Skeletal muscle tissue (tissue), 7 donors: Measurements from ENCODE around the gene RNF113B.

DNA sequence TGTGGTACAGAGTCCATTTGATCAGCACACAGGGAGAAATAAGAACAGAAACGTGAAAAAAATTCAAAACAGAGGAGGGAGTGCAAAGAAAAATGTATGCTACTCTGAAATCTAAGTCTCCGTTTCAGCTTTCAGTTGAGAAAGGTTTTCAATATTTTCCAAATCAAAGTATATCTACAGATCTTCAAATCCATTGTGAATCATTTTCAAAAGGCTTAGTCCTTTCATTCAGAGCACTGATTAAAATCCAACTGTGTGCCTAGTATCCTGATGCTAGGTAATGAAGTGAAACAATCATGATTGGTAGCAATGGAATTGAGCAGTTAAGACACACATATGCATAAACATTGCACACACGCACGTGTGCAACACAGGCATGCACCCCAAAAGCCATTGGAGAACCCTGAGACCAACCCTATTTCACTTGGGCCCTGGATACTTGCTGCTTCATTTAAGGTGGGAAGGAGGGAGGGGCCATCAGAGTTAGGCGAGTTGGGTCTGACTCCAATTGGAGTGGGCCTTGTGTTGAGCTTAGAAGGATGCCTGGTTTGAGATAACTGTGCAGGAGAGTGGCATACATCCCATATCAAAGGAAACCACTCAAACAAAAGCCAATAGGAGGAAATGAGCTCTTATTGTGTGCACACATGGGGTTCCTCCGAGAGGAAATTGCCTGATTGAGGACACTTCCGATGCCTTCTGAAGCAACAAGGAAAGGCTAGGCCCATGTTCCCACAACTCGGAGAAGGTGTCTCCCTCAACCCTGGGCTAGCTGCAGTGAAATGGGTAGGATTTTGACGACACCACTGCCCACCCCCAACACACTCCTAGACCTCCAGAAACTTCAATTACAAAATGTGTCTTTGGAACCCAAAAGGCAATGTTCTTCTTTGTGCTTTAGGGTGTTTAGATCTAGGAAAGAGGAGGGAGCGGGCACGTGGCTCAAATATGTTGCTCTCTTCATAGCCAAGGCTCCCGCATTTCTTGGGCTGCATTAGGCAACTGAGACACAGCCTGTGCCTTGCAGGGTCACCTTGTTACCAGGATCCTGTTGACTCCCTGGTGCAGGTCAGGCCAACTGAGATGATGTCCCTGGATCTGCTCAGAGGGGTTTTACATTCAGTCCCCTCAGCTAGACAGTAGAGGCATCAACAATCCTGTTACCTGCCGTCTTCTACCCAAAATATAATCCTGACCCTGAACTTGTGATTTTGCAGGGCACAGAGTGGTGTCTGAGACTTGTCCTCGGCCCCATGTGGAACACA, 19.6 kb downstream of the MBNL2 start:
- PRO-cap, 3 experiments, result no peak in any of the 3 experiments
- RAMPAGE, long total RNA, result no peak
- RRBS, 2 experiments, result no CpG with 5 or more reads among the region's 14 CpGs

DNA sequence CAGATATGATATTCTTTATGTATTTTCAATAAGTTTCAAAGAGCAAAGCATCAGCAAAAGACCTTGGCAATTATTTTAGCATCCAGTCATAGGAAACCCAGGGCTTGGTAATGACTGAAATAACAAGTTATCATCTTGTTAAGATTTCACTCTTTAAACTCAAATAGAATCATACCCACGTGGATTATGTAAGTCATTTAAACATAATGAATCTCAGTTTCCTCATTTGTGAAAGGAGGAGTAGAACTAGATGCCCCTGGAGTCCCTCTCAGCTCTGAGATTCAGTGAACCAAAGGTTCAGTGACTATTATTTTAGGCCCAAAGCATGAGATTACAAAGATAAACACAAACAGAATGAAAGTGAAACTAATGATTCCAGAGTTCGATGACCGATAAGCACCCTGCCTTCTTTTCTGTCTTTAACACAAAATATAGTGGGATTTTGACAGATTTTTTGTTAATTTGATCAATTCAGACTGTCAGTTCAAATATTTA, 64.8 kb upstream of the RAP2A start:
- PRO-cap, 3 experiments, result no peak in any of the 3 experiments
- RAMPAGE, long total RNA, result no peak
- RRBS, 2 experiments, result no CpG with 5 or more reads among the region's 3 CpGs

- PRO-cap, 3 experiments, result peak in 3 of 3 experiments; most common plus-strand start chr13:97976471 (in 3)
- RAMPAGE, long total RNA, result start-site peak on the plus strand at chr13:97976658-97976691, 132 and 141 reads in 2 replicates
- RRBS, 2 experiments, result 2% methylated on average over 38 to 45 of the region's 110 CpGs
Observed at GRCh38 chr13:97976413-97977519, 23.3 kb downstream of the IPO5 start.

DNA sequence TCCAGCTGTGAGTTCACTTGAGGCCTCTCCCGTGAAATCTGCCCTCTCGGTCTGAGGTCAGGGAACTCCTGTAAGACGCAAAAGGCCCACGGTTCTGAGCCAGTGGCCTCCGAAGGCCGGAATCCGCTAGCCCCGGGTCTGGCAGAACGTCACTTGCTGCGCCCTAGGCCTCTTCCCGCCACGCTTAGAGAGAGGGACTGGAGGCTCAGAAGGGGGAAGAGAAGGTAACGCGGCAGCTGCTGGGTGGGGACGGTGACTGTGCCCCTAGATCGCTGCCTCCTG, 884 bp upstream of the FARP1 start:
- PRO-cap, 3 experiments, result no peak in any of the 3 experiments
- RAMPAGE, long total RNA, result no peak
- RRBS, 2 experiments, result no CpG with 5 or more reads among the region's 16 CpGs

DNA sequence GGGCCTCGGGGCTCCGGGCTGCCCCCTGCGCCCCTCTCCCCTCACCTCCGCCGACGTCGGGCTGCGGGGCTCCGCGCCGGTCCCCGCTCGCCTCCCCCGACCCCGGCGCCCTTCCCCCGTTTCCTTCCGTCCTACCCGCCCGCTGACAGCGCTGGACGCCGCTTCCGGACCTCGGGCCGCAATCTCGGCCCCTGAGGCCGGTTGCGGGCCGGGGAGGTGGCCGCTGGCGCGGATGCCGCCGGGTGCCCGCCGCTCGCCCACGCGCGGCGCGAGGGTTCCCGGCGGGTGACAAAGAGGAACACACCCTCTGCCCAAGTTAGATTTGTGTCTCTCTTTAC, 779 bp downstream of the FARP1 start:
- PRO-cap, 3 experiments, result peak in 1 of 3 experiments; most common minus-strand start position 193 of the sequence (in 1)
- RAMPAGE, long total RNA, result no peak
- RRBS, 2 experiments, result 2 to 3% methylated on average over 31 of the region's 45 CpGs

GRCh38 chr13:98144997-98145606, 2.2 kb downstream of the FARP1 start:
- PRO-cap, 3 experiments, result no peak in any of the 3 experiments
- RAMPAGE, long total RNA, result no peak
- RRBS, 2 experiments, result no CpG with 5 or more reads among the region's 9 CpGs

DNA sequence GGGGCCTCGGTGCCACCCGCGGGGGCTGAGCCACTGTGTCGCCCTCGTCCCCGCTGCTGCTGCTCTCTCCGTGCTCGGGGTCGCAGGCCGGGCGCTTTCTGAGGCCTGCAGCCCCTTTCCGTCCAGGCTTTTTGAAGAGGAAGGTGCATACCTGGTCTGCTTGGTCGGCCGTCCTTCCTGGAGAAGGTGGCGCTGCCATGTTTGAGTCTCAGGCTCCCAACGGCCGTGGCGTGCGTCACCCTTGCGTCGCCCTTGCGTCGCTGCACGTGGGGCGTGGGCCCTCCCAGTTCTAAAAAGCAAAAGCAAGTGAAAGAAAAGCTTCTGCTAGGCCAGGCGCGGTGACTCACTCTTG, at the start of gene RNF113B:
RNF113B (minus strand) TSS at position 232 of the 352 bp plus-strand sequence.
- PRO-cap, 3 experiments, result no peak in any of the 3 experiments
- RAMPAGE, long total RNA, result no peak
- RRBS, 2 experiments, result 94 to 97% methylated on average over 7 of the region's 27 CpGs

- PRO-cap, 3 experiments, result no peak in any of the 3 experiments
- RAMPAGE, long total RNA, result no peak
- RRBS, 2 experiments, result no CpG with 5 or more reads among the region's 4 CpGs
Observed at GRCh38 chr13:98390518-98391076, 186.3 kb downstream of the STK24 start.

DNA sequence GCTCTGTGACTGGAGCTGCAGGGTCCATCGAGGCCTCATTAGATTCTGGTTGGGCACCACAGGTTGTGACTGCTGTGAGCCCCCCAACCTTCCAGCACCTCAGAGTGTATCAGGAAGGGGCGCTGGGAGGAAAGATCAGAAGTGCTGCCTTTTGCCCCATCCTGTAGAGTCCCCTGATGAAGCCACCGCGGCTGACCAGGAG, 136.5 kb downstream of the STK24 start:
- PRO-cap, 3 experiments, result no peak in any of the 3 experiments
- RAMPAGE, long total RNA, result no peak
- RRBS, 2 experiments, result no CpG with 5 or more reads among the region's 4 CpGs

DNA sequence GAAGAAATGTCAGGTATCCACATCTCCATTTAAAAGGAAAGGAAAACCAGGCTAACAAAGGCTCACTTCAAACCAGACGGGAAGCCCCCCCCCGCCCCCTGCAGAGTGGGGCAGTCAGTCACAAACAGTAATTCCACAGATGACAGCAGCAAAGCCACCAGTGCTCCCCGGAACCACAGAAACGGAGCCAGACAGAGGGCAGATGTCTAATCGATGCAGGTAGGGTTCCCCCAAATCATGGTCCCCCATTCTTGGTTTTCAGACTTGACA, 100.8 kb downstream of the STK24 start:
- PRO-cap, 3 experiments, result no peak in any of the 3 experiments
- RAMPAGE, long total RNA, result no peak
- RRBS, 2 experiments, result no CpG with 5 or more reads among the region's 5 CpGs

DNA sequence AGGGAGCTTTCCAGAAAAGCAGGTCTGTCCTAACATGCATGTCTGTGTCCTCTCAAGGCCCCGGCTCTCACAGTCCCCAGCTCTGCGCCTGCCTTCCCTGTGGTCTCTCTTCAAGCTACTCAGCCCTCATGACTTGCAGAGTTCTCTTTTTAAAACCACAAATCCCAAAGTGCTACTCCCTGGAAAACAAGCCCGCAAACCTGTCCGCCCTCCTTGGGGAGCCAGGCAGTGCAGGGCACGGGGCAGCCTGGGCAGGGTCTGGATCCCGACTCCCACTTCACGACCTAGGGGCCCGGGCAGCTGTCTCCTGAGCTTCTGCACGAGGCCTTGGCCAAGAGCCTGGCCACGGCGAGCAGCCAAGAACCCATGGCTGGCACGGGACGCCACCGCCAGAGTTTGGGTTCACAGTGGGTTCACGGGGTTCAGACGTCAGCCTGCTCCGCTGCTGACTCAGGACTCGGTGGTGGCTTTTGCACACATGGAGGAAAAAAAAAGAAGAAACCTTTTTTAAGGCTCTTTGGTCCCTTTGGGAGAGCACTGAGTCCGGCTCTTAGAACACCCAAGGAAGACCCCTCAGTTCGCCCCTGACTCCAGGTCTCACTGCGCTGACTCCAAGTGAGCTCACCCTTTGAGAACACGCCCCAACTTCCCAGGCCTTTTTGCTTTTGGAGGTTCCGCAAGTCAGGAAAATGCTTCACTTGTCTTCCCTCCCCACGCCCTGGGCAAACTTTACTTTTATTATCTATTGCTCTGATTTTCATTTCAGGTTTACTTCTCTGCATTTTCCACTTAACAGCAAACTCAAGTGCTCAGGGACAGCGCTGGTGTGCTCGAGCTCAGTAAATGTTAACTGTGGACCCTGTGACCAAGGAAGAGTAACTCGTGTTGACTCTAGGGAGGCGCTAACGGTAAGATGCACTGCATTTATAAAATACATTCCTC, 93.7 kb downstream of the STK24 start:
- PRO-cap, 3 experiments, result peak in 1 of 3 experiments; most common plus-strand start position 399 of the sequence (in 1); most common minus-strand start position 286 of the sequence (in 1)
- RAMPAGE, long total RNA, result no peak
- RRBS, 2 experiments, result no CpG with 5 or more reads among the region's 29 CpGs

GRCh38 chr13:98525411-98525829, 51.5 kb downstream of the STK24 start:
- PRO-cap, 3 experiments, result no peak in any of the 3 experiments
- RAMPAGE, long total RNA, result no peak
- RRBS, 2 experiments, result no CpG with 5 or more reads among the region's 10 CpGs

DNA sequence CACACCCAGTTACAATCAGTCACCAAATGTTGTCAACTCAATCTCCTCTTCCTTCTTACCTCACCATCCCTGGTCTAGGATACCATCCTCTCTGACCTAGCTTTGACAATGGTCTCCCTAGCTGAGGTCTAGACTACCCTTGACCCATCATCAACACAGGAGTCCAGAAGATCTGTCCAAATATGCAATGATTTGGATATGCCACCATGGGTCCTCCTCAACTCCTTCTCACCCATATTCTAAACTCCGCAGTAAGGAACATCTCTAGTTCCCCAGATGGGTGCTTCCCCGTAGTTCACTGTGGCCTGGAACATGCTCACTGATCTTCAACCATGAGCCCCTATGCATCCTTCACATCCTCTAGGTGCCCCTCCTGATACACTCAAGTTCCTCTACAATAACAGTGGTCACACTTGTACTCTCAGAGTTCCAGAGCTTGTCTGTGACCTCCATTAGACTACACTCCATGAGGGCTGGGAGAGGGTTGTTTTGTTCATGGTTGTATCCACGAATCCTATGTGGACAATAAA, 77.9 kb upstream of the SLC15A1 start:
- PRO-cap, 3 experiments, result no peak in any of the 3 experiments
- RAMPAGE, long total RNA, result no peak
- RRBS, 2 experiments, result no CpG with 5 or more reads among the region's 3 CpGs

DNA sequence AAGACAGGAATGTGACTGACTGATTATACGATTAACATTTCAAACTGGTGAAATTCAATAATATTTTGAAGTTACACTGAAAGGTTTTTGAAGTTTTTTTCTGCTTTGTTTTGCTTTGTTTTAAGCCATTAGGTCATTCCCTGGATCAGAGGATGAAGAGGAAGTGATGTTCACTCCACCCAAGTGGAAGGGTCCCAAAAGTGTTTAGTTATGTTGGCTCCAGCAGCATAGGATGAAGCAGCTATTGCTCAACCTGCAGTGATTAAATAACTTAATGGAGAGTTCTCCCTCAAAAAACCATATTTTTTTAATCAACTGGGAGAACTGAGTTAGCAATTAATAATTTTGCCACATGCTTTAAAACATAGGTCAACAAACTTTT, 49.6 kb downstream of the DOCK9 start:
- PRO-cap, 3 experiments, result no peak in any of the 3 experiments
- RAMPAGE, long total RNA, result no peak
- RRBS, 2 experiments, result no CpG with 5 or more reads among the region's 1 CpG

GRCh38 chr13:98988688-98989626, 11.1 kb upstream of the DOCK9 start:
- PRO-cap, 3 experiments, result no peak in any of the 3 experiments
- RAMPAGE, long total RNA, result no peak
- RRBS, 2 experiments, result no CpG with 5 or more reads among the region's 9 CpGs

GRCh38 chr13:99073172-99073824, 95.4 kb upstream of the DOCK9 start:
- PRO-cap, 3 experiments, result no peak in any of the 3 experiments
- RAMPAGE, long total RNA, result no peak
- RRBS, 2 experiments, result no CpG with 5 or more reads among the region's 6 CpGs

DNA sequence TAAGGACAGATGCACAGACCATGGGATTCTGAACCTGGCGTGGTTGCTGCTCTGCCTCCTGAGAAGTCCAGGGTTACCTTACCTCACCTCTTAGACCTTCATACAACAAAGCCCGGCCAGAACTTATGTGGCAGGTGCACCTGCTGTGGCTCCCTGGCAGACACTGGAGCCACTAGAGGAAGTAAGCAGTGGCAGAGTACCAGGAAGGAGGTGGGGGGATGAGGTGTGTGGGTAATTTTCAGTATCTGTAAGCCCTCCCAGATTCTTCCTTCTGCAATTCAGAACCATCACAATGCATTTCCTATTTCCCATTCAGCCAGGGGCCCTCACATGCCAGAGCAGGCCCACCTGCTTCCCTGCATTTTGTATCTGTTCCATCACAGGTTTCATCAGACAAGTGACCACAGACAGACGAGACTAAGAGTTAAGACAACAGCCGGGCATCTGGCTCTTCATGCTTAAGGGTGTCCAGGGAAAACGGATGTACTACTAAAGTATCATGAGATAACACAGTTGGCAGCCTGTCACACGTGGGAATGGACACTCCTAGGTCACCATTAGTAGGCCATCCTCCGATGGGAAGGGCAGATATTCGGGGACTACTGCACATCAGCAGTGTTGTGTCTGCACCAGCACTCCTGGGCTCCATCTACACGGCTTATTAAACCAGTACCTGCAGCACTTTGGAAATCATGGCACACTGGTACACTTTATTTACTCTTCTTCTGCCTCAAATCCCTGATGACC, 106.3 kb upstream of the DOCK9 start:
- PRO-cap, 3 experiments, result no peak in any of the 3 experiments
- RAMPAGE, long total RNA, result no peak
- RRBS, 2 experiments, result no CpG with 5 or more reads among the region's 9 CpGs

DNA sequence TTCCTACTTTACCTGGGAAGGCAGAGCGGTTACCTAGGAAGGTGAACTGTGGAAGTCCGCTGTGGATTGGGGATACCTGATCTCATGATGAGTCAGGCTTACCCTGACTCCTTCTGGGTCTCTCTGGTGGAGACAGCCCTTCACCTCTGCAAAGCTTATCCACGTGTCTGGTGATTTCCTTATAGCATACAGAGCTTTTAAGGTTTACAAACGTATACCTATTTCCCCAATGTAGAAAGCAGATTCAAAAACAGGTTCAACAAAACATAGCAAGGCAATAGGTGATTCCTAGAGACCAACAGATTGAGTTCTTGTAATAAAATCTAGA, 3.8 kb upstream of the UBAC2 start:
- PRO-cap, 3 experiments, result no peak in any of the 3 experiments
- RAMPAGE, long total RNA, result no peak
- RRBS, 2 experiments, result no CpG with 5 or more reads among the region's 4 CpGs

- PRO-cap, 3 experiments, result no peak in any of the 3 experiments
- RAMPAGE, long total RNA, result no peak
- RRBS, 2 experiments, result no CpG with 5 or more reads among the region's 3 CpGs
Observed at GRCh38 chr13:99261458-99262060, 3.4 kb upstream of the GPR18 start.

DNA sequence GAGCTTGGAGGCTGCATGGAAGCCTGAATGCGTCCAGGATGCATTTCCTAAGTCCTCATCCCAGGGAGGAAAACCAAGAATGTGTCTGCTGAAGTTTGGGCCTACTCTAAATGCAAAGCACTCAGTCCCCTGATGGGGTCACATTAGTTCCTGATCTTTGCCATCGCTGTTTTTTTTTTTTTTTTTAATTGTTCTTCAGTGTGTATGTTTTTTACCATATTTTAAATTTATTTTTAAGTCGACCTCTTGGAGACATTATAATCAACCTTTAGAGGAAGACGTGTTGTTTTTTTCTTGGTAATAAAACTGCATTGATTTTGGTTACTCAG, 6.6 kb upstream of the GPR18 start:
- PRO-cap, 3 experiments, result no peak in any of the 3 experiments
- RAMPAGE, long total RNA, result no peak
- RRBS, 2 experiments, result no CpG with 5 or more reads among the region's 4 CpGs